Liver (tissue), 9 donors: Measurements from ENCODE around the genes ZFP82, ZNF529 and ZNF790.

DNA sequence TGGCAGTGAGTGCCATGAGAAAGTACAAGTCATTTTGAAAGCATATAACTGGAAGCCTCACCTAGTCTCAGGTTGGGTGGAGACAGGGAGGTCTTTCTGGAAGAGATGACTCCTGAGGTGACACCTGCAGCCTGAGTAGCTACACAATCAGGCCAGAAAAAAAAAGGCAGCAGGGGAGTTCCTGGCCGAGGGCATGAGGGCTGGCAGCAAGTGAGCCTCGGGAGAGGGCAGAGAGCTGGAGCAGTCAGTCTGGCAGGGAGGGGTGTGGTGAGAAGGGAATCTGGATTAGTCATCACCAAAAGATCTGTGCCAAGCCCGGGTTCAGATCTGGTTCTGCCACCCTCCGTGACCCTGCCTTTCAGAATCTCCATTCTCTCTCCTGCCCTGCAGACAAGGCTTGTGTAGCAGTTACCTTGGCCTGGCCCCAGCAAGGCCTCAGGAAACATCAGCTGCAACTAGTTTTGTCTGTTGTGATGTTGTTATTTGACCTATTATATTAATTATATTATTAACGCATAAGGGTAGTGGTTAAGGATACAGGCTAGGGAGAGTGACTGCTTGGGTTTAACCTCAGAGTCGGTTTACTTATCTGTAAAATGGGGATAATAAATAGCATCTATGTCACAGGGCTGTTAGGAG lies 2.9 kb upstream of the CAPNS1 start:
- PRO-cap, 5 experiments = peak in 1 of 5 experiments; most common plus-strand start position 404 of the sequence (in 1); most common minus-strand start position 212 of the sequence (in 1)
- RAMPAGE, long total RNA, 2 experiments = no peak in any of the 2 experiments
- RRBS = no CpG with 5 or more reads among the region's 6 CpGs

- PRO-cap, 5 experiments = no peak in any of the 5 experiments
- RAMPAGE, long total RNA, 2 experiments = no peak in any of the 2 experiments
- RRBS = no CpG with 5 or more reads among the region's 24 CpGs
Observed at GRCh38 chr19:36159248-36160319, 7.3 kb upstream of the COX7A1 start.

- PRO-cap, 5 experiments = peak in 2 of 5 experiments; most common plus-strand start chr19:36331969 (in 1); most common minus-strand start chr19:36331747 (in 2)
- RAMPAGE, long total RNA, 2 experiments = no peak in any of the 2 experiments
- RRBS = 3% methylated on average over 5 of the region's 37 CpGs
Observed at GRCh38 chr19:36331611-36332730, 47.0 kb downstream of the ZFP14 start.

DNA sequence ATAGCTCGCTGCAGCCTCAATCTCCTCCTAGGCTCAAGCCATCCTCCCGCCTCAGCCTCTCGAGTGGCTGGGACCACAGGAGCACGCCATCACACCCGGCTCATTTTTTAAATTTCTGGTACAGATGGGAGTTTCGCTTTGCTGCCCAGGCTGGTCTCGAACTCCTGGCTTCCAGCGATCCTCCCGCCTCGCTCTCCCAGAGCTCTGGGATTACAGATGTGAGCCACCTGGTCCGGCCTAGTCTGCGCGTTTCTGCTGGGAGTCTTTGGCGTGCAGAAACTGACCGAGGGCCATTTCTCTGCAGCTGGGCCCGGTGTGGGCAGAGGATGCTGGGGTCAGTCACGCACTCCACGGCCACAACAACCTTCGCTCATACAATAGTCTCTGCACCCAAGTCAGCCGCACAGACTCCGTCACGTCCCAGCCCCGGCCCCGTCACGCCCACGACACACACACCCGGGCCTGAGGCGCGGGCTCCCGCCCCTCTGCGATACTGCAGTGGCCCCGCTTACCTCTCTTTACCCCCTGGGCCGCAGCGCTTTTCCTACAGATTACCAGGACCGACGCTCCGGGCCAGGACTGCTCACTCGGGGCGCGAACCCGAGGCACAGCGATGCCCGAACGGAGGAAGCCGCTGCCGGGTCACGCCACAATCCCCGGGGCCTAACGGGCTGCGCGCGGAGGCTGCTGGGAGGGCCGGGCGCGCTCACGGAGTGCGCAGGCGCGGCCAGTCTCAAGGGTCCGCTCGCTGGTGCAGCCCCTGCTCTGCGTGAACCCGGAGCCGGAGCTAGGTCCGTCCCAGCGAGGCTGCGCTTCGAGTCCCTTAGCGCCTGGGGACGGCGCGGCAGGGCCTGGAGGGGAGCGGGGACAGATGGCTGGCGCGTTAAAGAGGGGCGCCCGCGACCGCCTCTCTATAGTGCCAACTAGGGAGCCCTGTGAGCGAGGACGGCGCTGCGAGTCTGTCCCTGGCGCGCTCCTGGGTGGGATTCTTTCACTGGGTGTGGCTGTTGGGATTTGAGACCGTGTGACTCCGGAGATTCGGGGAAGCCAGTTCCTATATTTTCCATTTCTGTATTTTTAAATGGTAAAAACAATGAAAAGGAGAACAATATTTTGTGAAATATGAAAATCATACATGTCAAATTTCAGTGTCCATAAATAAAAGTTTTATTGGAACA lies at the start of gene ZFP82:
Gene ZFP82 (minus strand): TSS at position 665 of the 1,178 bp plus-strand sequence.
- PRO-cap, 5 experiments = peak in 5 of 5 experiments; most common plus-strand start position 736 of the sequence (in 3); most common minus-strand start position 665 of the sequence (in 5)
- RAMPAGE, long total RNA, 2 experiments = no peak in any of the 2 experiments
- RRBS = 4% methylated on average over 44 of the region's 88 CpGs

- PRO-cap, 5 experiments = peak in 5 of 5 experiments; most common plus-strand start chr19:36573369 (in 3); most common minus-strand start chr19:36573269 (in 2)
- RAMPAGE, long total RNA, 2 experiments = no peak in any of the 2 experiments
- RRBS = 5% methylated on average over 6 of the region's 80 CpGs
Observed at GRCh38 chr19:36572548-36573916, at the start of gene ZNF529. Gene ZNF529, minus strand, starts transcription at chr19:36573292.

GRCh38 chr19:36719062-36719963 lies 31.9 kb downstream of the ZNF567 start:
- PRO-cap, 5 experiments = no peak in any of the 5 experiments
- RAMPAGE, long total RNA, 2 experiments = no peak in any of the 2 experiments
- RRBS = no CpG with 5 or more reads among the region's 6 CpGs

GRCh38 chr19:36838224-36839094 lies at the start of gene ZNF790:
Gene ZNF790, minus strand, starts transcription at chr19:36838387.
- PRO-cap, 5 experiments = peak in 5 of 5 experiments; most common plus-strand start chr19:36838448 (in 4); most common minus-strand start chr19:36838354 (in 5)
- RAMPAGE, long total RNA, 2 experiments = start-site peak on the minus strand in 1 of 2 experiments, at chr19:36838352-36838367 at its widest, 58 reads per replicate
- RRBS = 0% methylated on average over 5 of the region's 43 CpGs

DNA sequence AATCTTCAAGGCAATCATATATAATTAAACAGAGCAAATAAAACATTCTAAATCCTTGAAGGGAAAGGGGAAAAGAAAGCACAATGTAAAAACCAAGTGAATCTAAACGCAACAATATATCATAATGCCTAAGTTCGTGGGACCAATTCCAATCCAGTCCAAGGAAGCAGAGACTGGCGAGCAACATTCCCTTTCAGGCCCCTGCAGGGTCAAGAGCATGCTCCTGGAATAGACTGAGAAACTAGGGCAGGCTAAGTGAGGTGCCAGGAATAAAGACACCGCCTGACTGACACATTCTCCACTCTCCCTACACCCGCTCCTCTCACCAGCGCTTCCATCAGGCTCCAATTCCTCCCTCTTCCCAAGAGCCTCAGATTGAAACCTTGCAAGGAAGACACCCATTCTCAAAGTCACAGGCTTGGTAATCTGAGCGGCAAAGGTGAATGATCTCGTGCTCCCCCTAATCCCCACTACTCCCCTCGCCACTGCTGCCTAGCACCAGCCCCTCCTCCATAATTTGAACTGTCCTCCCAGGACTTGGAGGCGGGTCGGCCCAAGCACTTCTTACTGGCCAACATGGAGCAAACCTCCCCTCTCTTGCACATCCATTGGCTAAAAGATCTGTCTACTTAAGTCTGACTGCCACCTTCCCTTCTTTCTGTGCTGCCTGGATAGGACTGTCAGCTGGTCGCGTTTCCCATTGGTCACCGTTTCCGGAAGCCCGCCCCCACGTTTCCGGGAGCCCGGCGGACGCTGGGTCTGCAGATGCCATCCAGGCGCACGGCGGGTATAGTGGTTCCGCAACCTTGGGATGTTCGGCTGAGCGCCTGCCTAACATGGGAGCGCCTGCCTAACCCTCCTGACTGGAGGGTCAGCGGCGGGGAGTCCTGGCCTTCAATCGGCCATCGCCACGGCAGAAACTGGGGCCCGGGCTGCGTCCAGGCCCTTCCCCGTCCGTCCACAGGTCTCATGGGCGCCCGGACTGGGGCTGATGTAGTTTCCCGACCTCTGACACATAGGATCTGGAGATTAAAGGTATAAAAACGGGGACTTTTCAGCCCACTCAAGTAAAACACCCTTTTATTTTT lies 33.5 kb downstream of the ZNF383 start:
- PRO-cap, 5 experiments = peak in 5 of 5 experiments; most common plus-strand start position 730 of the sequence (in 2); most common minus-strand start position 539 of the sequence (in 2)
- RAMPAGE, long total RNA, 2 experiments = no peak in any of the 2 experiments
- RRBS = 7% methylated on average over 6 of the region's 41 CpGs

DNA sequence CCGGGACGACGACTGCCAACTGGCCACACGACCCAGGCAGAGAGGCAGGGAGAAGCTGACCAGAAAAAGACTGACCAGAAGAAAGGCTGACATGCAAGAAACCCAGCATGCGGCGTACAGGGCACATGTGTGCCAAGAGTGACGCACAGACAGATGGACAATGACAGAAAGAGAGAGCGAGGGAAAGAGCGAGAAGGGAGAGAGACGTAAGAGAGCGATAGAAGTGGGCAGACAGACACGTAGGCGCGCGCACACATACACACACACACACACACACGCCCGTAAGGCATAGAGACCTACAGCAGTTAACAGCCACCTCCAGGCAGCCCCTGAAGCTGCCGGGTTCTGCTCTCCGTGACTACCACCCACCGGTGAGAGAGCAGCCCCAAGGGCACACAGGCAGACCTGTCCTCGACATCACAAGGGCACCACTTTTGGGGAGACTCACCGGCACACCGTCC lies 30.8 kb upstream of the ZNF875 start:
- PRO-cap, 5 experiments = no peak in any of the 5 experiments
- RAMPAGE, long total RNA, 2 experiments = no peak in any of the 2 experiments
- RRBS = 78% methylated on average over 7 of the region's 23 CpGs

DNA sequence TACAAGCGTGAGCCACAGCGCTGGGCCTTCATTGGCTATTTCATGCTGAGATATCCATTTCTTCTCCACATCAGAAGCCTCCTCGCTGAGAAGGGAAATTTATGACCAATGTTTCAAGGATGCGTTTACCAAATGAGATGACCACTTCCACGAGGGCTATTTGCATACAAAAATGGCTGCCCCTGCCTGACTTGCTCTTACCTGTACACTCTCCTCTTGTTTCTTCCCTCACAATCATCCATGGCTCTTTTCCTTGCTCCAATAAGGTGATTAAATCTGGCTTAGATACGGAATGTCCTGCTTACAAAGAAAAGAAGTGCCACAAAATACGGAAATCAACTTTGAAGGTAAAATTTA lies 11.9 kb downstream of the ZNF607 start:
- PRO-cap, 5 experiments = no peak in any of the 5 experiments
- RAMPAGE, long total RNA, 2 experiments = no peak in any of the 2 experiments
- RRBS = no CpG with 5 or more reads among the region's 7 CpGs

GRCh38 chr19:37980379-37980984 lies 73.5 kb downstream of the SIPA1L3 start:
- PRO-cap, 5 experiments = no peak in any of the 5 experiments
- RAMPAGE, long total RNA, 2 experiments = no peak in any of the 2 experiments
- RRBS = no CpG with 5 or more reads among the region's 11 CpGs

DNA sequence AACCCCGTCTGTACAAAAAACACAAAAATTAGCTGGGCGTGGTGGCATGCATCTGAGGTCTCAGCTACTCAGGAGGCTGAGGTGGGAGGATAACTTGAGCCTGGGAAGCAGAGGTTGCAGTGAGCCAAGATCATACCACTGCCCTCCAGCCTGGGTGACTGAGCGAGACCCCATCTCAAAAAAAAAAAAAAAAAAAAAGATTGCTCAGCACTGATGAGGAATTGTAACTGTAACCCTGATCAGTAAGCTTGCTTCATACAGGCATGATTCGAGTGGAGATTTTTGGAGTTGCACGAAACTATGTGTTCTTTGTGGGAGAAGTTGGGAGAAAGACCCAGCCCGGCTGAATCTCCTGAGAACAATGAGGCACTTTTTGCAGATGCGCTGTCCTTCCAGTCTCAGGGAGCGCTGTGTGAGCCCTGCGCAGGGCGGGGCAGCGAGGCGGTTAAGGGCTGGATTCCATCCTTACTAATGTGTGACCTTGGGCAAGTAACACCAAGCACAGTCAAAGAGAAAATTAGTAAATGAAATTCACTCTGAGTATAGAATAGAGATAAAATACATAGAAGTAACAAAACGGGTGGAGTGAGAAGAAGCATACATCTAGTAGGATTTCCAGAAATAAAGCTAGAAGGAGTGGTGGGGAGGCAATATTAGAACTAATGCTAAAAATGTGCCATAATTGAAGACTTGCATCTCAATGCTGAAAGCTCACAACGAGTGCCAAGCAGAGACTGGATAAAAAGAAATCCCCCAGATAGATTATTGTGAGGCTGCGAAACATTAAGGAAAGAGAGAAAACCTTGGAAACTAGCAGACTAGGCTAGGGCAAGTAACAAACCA lies 76.9 kb downstream of the SIPA1L3 start:
- PRO-cap, 5 experiments = no peak in any of the 5 experiments
- RAMPAGE, long total RNA, 2 experiments = no peak in any of the 2 experiments
- RRBS = no CpG with 5 or more reads among the region's 15 CpGs

GRCh38 chr19:37997870-37998405 lies 90.9 kb downstream of the SIPA1L3 start:
- PRO-cap, 5 experiments = no peak in any of the 5 experiments
- RAMPAGE, long total RNA, 2 experiments = no peak in any of the 2 experiments
- RRBS = no CpG with 5 or more reads among the region's 3 CpGs

DNA sequence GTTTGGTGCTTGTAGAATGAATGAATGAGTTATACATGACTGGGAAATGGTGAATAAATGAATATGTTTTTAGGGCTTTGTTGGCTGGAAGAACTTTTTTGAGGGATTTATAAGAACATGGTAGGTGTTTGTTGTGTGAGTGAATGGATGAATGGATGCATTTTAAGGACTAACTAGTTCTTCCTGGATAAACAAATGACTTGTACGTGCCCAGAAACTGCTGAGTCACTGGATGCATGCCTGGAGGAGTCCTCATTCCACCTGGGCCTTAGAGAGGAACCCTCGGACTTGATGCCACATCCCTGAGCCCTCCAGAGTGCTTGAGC lies 153.5 kb downstream of the DPF1 start:
- PRO-cap, 5 experiments = no peak in any of the 5 experiments
- RAMPAGE, long total RNA, 2 experiments = no peak in any of the 2 experiments
- RRBS = no CpG with 5 or more reads among the region's 2 CpGs

DNA sequence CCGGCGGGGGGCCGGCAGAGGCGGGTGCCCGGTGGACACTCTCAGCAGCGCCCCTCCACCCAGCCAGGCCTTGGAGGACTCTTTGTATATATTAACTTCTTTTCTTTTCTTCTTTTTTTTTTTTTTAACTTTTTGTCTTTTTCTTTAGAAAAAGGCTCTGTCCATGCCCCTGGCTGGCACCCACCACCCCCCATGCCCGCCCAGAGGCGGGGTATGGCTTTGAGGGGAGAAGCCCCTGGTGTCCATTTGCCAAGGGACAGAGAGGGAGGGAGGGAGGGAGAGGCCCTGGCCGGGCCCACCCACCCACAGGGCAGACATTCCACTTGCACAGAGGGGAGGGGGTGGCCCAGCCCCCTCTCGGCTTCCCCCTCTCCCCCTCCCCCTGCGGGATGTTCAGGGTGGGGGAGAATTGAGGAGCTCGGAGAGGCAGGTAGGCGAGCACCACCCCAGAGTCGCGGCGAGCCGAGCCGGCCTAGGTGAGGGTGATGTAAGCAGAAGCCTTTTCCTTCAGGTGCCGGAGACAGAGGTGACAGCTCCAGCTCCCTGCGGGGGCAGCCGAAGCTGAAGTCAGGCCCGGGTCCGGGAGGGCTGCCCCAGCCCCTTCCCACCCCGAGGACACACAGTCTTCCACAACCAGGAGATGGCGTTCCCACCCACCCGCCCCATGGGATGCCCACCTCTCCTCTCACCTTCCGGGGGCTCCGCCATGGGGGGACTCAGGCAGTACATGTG lies 12.3 kb downstream of the DPF1 start:
- PRO-cap, 5 experiments = no peak in any of the 5 experiments
- RAMPAGE, long total RNA, 2 experiments = no peak in any of the 2 experiments
- RRBS = 33% methylated on average over 4 of the region's 28 CpGs

DNA sequence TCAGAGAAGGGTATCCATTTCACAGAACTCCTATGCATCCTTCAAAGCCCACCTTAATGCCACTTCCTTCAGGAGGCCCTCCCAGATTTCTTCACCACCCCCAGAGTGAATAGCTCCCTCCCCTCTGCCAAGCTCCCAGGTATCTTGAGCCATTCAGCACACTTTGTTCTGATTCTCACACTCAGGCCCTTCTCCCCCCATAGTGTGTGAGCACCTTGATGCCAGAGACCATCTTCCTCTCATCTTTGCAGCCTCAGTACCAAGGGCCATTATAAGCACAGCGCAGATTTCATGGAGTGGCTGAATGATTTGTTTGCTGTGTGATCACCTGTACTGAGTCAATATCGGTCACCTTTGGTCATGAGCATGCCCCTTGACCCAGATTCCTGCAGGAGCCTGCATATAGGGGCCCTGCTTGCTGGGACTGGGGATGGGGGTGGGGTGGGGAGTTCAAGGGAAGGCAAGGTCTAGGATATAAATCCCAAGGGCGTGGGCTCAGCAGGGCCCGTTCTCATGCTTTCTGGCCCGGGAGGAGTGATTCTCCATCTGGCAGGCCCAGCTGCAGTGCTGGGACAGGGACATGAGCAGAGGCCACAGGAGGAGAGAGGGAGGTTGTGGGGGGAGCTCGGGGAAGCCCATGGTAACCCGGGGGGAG lies 5.5 kb downstream of the PPP1R14A start:
- PRO-cap, 5 experiments = no peak in any of the 5 experiments
- RAMPAGE, long total RNA, 2 experiments = no peak in any of the 2 experiments
- RRBS = 26% methylated on average over 3 of the region's 7 CpGs

DNA sequence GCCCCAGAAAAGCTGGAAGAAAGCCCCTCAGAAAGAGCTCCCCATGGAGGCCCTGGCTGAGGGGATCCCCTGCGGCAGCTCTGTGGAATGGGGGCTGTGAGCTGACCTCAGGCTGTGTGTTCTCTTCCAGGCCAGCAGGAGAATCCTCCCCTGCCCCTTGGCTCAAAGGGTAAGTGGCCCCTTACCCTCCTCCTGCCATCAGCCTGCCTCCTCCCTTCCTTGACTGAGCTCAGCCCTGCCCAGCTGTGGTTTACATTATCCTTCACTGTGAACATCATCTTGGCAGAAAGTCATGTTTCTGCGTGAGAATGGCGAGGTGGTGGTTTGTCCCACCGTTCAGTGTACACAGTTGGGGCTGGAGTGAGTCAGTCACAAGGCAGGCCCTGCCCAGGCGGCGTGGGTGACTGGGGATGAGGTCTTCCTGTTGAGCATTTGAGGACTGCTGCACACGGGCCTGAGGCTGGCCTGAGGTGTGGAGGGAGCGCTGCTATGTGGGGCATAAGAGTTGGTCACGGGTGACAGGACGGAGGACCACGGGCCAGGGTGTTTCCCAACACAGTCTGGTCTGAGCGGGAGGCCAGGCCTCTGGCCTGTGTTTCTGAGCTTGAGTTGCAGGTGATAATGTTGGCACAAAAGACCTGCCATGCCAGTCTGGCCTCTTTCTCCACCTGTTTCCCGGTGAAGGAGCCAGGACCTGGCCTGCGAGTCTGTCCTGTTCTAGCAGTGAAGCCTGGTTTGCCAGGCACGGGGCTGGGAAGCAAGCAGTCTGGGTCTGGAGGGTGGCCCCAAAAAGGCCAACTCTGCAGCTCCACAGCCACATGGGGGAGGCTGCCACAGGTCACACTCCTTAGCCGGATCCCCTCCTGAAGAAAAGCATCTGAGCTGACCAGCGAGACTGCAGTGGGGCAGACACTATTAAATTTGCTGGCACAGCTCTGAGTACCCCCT lies 13.4 kb upstream of the C19orf33 start:
- PRO-cap, 5 experiments = no peak in any of the 5 experiments
- RAMPAGE, long total RNA, 2 experiments = no peak in any of the 2 experiments
- RRBS = no CpG with 5 or more reads among the region's 17 CpGs

- PRO-cap, 5 experiments = peak in 2 of 5 experiments; most common minus-strand start chr19:38335686 (in 2)
- RAMPAGE, long total RNA, 2 experiments = no peak in any of the 2 experiments
- RRBS = no CpG with 5 or more reads among the region's 12 CpGs
Observed at GRCh38 chr19:38335487-38335737, 218 bp upstream of the CATSPERG start.

- PRO-cap, 5 experiments = no peak in any of the 5 experiments
- RAMPAGE, long total RNA, 2 experiments = no peak in any of the 2 experiments
- RRBS = 0% methylated on average over 1 of the region's 1 CpG
Observed at GRCh38 chr19:38388529-38388613, 126 bp upstream of the SPRED3 start.

DNA sequence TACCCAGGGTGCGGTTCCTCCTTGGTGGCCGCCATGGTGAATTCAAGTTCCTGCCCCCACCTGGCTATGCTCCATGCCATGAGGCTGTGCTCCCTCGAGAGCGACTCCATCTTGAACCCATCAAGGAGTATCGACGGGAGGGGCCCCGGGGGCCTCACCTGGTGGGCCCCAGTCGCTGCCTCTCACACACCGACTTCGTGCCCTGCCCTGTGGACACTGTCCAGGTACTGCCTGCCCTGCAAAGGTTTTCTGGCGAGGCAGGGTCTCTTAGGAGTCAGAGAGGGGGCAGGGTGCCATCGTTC lies 26.8 kb downstream of the RYR1 start:
- PRO-cap, 5 experiments = peak in 1 of 5 experiments; most common minus-strand start position 184 of the sequence (in 1)
- RAMPAGE, long total RNA, 2 experiments = no peak in any of the 2 experiments
- RRBS = 60% methylated on average over 1 of the region's 12 CpGs